Peritoneum (tissue), 1 donor: ENCODE measurements around the genes RNASEK and TNFSF13.

DNA sequence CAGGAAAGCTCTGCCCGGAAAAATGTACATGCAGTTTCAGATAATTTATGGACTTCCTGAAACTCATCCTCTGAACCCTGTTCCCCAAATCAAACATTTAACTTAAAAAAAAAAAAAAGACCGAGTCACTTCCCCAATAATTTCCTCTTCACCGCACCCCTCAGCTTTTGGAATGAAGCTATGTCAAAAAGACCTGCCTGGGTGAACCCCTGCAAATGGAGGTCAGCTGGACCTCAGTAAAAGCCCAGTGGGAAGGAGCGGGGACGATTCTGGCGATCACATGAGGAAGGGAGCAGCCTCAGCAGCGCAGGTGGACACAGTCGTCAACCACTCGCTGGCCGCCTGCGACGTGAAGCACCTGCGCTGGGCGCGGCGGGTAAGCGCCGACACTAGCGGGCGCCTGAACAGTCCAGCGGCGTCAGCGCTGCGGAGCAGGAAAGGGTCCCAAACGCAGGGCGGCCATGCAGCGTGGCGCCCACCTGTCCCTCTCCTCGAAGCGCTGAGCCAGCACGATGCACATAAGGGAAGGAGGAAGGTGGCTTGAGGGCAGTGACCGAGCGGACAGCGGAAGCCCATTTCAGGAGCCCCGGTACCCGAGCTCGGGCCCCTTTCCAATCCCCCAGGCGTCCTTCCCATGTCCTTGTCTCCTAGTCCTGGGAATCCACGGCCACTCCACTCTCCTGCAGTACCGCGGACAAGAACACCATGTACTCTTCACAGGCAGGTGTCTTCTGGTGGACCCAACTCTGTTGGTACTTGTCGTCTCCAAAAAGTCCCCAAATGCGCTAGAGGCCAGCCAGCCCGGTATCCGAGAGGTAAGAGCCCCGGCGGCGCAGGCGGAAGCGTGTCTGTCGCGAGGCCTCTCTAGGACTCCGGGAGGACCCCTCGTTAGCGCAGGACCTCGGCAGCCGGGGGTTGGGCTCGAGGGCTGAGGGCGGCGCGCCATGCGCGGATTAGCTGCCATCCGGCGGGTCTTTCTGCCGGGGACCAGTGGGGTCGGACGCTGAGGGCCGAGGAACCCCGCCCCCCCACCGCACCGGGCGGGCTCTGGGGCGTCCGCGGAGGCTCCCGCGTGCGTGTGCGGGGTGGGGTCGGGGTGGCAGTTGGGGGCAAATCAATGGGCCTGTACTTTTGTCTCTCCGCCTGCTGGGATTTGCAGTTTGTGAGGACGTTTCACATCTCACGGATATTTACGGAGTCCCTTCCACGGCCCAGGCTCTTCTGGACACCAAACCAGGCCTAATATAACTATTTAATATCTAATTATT lies 14.4 kb downstream of the ZNF232 start:
- PRO-cap = no peak

DNA sequence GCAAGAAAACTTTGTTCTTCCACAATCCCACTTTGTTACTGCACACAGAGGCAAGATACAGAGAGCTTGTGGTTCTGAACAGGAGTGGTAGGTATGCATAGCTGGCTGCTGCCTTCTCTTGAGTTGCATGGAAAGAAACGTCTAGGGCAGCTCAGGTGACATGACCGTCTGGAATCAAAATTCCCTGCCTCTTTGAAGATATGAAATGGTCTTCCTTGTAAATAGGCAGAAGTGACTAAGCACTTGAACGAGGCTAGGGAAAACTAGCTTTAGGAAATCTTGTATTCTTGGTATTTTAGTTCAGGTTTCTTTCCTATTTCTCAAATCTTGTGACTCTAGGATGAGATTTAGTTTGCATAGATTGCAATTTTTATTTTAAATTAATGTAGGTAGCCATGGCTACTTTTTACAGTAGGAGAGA lies 1.9 kb downstream of the RABEP1 start:
- PRO-cap = no peak

- PRO-cap = no peak
These were observed 2.2 kb upstream of the WSCD1 start for GRCh38 chr17:6068036-6068271.

GRCh38 chr17:6089842-6090690 lies 19.9 kb downstream of the WSCD1 start:
- PRO-cap = no peak

DNA sequence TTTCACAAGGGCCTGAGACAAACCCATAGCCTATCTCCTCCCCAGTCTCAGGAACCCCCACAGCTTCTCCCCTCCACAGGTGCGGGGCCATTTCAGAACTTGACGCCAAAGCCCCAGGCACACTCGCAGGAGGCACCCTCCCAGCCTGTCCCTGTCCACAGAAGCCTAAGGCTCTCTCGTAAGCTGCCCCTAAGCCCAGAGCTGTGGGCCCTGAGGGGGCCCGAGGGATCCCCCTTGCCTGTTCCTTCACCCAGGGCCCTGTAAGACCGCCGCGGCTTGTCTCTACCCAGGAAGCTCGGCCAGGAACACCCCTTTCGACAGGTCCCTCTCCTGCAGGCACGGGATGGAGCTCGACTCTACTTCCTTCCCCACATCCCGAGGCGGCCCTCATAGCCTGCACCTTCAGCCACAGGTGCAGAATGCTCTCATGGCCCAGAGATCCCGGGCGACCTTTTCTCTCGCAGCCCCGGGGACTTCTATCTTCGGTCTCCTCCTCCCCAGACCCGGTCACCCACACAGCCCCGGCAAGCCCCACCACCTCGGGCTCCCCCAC lies 1.0 kb downstream of the KIAA0753 start:
- PRO-cap = no peak

DNA sequence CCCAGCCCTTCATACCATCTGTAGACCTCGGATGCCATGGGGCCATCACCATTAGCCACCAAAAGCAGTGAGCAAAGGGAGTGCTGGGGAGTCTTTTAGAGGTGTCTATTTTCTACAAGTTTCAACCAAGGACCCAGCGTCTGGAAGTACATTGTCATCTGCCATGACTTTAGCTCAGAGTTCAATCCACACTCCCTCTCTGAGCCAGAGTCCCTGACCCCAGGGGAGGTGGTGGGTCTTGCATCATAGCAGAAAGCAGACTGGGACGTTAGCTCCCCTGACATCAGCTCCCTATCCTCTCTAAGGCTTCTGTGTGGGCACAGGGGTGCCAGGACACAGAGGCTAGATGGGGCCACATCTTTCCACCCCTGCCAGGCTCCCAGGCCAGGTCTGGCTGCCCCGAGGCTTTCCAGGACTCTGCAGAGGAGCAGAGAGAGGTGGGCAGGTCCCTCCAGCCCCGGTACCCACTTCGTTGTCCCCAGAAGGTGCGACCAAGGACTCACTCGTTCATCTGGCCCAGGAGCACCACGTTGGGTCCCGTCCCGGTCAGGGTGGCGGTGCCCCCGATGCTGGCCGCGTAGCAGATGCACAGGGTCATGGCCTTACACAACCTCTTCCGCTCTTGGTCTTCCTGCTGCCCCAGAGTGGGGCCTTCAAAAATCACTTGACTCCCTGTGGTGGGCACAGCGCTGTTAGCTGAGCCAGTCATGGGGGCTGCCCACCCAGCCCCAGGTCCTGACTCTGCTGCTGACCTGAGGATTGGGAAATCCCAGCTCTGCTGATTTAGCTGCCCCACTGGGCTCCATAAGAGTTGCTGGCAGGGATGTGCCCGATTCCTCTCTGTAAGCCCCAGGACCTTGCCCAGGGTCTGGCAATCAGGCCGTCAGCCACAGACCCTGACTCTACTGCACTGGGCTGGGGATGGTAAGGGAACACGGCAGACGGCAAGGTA lies 10.4 kb downstream of the SLC13A5 start:
- PRO-cap = no peak

- PRO-cap = no peak
These were observed 59.4 kb upstream of the ALOX12 start for GRCh38 chr17:6936208-6937080.

DNA sequence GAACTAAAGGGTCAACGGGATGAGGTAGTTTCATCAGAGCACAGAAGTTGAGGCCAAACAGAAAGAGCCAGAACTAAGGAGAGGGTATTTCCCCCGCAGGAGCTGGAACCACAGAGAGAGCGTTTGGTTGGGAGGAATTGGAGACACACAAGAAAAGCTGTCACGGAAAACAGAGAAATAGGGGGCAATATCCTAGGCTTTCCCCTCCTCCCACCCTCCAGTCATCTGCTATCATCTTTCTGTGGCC lies 47.1 kb upstream of the ALOX12 start:
- PRO-cap = no peak

DNA sequence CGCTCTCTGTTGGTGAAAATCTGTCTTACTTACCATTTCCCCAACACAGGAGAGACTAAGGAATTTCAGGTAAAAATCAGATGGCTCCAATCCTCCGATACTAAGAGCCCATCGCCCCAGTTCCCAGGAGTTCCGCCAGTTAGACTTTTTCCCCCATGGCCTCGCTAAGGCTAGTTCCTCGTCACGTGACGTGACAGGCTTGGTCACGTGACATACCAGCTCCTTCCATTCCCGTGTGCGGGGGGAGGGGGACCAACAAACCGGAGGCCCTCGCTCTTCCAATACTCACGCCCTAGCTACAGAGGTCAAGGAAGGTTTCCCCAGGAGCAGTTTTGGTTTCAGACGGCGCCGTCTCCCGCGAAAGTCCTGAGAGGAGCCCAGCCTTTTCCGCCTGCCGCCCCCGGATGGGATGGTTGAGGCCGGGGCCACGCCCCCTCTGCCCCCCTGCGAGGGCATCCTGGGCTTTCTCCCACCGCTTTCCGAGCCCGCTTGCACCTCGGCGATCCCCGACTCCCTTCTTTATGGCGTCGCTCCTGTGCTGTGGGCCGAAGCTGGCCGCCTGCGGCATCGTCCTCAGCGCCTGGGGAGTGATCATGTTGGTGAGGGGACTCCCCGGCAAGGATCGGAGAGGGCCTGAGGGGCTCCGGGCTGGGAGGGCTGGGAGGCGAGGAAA lies at the start of gene RNASEK:
Gene RNASEK, plus strand, starts transcription at position 462 of the 673 bp plus-strand sequence.
- PRO-cap = no peak

- PRO-cap = no peak
These were observed 1.9 kb downstream of the ASGR1 start for GRCh38 chr17:7177131-7177906.

DNA sequence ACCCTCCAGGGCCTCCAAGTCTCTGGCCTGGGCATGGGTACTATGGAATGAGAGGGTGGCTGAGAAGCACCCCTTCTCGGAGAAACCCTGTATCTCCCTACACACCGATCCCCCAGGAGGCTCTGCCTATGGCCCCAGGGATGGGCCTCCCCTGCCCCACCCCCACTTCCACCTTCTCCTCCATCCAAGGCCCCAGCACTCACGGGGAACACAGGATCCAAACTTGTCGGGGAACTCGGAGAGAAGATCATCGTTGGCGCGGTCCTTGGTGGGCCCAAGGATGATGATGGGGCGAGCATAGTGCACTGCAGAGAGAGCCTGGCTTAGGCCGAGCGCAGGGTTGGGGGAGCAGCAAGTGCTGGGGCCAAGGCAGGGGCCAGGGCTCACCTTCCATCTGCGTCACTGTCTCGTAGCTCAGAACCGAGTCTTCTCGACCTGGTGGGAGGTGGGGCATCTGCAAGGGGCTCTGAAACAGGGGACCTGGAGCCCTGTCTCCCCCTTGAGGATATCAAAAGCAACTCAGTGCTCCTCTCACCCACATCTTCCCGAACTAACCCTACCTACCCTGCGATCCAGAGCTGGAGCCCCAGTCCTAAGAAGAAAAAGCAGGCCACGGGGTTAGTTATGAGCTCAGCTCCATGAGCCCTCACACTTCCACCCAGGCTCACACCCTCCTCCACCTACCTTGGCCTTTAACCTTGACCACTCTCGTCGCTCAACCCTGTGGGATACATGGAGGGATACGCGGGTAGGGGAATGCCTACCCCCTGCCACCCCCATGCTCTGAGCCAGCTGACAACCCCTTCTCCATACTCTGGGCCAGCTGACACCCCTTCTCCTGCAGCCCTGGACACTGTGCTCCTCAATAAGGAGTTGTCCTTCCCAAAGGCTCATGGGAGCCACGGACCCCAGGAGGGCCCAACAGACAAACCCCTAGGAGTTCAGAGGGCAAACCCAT lies 14.4 kb upstream of the ASGR1 start:
- PRO-cap = no peak

DNA sequence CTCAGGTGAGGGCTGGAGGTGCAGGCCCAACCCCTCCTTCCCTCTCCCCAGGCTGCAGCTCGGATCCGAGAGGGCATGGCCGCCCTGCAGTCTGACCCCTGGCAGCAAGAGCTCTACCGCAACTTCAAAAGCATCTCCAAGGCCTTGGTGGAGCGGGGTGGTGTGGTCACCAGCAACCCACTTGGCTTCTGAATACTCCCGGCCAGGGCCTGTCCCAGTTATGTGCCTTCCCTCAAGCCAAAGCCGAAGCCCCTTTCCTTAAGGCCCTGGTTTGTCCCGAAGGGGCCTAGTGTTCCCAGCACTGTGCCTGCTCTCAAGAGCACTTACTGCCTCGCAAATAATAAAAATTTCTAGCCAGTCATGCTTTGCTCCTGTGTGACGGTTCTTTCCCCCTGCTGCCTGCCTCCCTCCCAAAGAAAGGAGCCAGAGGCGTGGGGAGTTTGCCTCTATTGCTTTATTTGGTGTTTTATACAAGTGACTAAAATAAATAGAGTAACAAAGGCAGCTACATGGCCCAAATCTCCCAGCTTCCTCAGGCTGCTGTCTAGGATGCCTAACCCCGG lies 5.2 kb downstream of the ACADVL start:
- PRO-cap = no peak

- PRO-cap = no peak
These were observed 4.9 kb downstream of the CLDN7 start for GRCh38 chr17:7257225-7257887.

DNA sequence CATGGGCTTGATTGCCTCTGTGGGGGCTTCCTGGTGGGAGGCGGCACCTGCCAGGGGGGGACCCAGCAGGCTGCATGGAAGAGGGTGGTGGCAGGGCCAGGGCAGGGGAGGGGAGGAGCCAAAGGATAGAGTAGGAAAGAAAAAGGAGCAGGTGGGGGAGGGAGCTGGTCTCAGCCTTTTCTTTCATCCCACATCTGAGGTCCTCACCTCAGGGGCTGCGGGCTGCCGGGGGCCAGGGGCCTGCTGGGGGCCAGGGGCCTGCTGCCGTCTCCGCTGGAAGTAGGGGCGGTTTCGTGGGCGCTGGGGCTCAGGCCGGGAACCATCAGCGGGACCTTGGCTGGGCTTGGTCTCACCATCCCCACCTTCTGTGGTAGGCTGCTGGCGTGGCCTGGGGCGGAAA lies 5.1 kb downstream of the YBX2 start:
- PRO-cap = no peak

DNA sequence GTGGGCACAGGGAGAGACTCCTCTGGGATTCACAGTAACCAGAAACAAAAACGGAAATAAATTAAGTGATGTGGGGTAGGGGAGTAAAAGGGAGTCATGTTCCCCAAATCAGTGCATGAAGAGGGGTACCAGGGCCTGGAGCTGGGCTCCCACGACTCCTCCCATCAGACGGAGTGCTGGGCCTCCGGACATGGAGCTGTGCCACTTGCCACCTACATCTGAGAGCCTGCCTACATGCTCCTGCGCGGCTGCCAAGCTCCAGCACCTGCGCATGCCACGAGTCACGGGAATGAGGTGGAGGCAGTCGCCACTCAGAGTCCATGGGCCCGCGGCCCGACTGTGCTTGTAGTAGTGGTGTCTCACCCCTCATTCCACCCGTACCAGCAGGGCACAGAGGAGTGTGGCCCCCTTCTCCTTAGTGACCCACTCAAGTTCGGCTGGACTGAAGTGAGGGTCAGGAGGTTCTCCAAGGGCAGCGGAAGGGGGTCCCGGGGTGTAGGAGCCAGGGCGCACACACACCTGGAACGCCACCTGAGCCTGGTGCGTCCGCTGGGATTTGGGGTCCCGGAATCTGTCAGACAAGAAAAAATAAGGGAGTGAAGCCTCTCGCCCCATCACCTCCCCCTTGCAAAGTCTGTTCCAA lies 718 bp upstream of the GPS2 start:
- PRO-cap = no peak

- PRO-cap = no peak
These were observed 525 bp downstream of the TMEM102 start for GRCh38 chr17:7435581-7436339.

GRCh38 chr17:7460059-7460459 lies 15.2 kb downstream of the CHRNB1 start:
- PRO-cap = no peak

DNA sequence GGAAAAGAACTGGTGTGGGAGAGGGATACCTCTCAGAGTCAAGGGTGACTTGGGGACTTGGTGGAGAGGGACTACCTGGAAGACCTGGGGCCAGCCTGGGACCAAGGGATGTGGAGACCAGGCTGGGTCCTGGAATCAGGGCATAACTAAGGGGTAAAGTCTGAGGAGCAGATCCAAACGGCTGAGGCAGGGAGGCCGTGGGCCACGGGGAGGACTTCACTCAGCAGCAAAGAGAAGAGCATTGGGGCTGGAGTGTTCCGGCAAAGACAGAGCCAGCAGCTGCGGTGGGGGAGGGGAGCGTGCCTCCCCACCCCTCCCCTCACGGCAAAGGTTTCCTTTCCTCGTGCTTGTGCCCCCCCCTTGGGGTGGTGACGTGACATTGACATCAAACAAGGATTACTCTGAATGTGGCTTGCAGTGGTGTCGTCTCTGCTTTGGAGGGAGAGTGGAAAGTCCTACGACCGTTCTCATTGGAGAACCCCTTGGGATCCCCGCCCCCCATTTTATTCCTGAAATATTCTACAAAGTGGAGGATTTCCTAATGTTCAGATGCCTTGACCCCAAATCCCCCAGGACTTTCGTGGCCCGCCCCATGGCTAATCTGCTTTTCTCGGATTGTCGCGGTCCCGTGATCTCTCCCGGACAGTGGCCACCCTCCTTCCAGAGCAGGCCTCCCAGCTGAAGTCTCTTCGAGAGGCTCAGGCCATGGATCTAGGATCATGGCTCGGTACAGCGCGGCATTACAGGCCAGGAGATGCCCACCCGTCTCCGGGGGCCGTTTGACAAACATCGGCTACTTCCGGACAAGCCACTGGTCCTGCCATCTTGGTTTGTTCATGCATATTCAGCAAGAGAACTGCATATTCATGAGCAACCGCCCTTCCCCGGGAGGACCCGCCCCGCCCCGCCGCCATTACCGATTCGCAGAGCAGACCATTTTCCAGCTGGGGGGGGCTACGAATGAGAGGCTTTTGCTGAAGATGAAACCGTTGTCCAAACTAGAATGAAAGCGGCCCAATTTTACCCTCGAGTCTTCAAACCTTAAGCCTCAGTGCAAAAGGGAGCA lies 2.2 kb downstream of the SLC35G6 start:
- PRO-cap = no peak

DNA sequence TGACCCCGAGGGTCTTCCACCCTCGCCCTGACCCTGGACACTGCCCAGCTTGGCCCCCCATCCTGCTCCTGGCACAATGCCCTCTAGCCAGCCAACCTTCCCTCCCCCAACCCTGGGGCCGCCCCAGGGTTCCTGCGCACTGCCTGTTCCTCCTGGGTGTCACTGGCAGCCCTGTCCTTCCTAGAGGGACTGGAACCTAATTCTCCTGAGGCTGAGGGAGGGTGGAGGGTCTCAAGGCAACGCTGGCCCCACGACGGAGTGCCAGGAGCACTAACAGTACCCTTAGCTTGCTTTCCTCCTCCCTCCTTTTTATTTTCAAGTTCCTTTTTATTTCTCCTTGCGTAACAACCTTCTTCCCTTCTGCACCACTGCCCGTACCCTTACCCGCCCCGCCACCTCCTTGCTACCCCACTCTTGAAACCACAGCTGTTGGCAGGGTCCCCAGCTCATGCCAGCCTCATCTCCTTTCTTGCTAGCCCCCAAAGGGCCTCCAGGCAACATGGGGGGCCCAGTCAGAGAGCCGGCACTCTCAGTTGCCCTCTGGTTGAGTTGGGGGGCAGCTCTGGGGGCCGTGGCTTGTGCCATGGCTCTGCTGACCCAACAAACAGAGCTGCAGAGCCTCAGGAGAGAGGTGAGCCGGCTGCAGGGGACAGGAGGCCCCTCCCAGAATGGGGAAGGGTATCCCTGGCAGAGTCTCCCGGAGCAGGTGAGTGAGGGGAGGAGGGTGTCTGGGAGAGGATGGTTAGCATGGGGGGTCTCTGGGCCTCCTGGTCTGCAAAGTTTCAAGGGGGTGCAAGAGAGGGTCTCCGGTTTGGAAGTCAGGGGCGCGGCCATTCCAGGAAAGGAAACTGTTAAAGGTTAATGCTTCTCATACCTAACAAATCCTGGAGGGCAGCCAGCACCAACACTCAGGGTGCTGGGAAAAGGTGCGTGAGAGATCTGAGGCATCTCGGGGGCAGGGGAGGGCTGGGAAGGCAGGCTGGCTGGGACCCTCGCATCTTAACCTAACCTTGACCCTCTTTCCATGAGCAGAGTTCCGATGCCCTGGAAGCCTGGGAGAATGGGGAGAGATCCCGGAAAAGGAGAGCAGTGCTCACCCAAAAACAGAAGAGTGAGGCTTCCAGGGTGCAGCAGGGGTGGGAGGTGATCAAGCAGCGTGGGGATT lies at the start of gene TNFSF13:
Gene TNFSF13, plus strand, starts transcription at position 159 of the 1,165 bp plus-strand sequence.
- PRO-cap = no peak

- PRO-cap = no peak
These were observed 739 bp upstream of the EIF4A1 start for GRCh38 chr17:7571906-7572265.